Frontal cortex (tissue), 2 donors: ENCODE measurements around the genes IGFBP4 and SMARCE1.

DNA sequence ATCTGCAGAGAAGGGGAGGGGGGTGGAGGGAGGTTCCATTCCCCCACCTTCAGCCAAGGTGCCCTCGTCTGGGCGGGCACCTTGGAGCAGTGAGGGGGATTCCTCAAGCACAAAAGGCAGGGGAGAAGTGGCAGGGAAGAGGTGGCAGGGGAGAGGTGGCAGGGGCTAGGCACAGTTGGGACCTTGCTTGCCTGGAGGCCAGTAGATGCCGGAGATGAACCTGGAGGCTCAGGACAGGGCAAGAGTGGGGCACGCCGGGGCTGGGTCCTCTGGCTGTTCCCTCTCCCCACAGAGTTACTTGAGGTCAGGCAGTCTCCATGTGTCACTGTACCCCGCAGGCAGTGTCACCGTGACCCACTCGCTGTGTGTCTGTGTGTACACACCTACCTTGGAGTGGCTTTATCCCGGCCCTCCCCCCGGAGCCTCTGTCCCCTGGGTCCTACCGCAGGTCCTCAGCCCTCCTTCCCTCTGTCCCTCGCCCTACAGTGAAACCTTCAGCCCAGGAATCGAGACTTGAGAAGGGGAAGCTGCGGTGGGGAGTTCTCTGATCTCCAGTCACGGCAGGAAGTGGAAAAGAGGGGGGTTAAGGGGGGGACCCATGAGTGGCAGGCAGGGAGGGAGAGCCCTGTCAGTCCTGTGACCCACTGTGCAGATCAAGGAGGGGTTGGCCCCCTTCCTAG lies 13.3 kb downstream of the RARA start:
- RAMPAGE, long total RNA = no peak

DNA sequence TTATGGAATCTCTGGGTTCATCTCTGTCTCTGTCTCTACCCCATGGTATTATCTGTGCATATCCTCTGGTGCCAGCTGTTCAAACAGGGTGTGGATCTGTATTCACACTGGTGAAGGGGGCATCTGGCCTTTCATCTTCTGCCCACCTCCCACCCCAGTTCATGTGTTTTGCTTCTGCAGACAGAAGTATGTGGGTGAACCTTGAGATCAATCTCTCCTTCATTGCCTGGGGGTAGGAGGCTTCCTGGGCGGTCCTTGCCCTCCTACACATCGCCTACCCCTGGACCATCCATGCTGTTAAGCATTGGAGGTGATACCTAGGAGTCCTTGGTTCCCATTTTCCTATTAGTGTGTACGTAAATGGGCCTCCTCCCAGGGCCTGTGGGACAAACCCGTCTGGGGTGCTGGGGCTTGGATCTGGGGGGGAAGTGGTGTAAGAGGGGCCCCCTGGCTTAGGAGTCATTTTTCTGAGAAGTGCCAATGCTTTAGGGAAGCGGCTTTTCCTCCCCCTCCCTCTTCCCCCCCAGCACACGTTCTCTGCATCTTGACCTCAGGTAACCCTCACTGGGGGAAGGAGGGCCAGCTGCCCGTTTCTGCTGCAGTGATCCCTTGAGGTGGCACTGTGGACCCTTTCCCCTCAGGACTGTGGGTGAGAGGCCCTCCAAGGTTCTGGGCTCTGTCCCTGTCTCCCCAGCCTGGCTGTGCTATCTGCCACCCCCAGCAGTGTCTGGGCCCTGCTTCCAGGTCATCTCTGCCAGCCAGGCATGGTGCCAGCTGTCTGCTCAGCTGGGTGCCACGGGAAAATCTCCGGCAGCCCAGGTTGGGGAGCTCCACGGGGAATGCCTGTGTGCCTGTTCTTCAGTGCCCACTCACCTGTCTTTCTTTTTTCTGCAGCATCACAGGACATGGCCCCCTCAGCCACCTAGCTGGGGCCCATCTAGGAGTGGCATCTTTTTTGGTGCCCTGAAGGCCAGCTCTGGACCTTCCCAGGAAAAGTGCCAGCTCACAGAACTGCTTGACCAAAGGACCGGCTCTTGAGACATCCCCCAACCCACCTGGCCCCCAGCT lies 21.3 kb downstream of the RARA start:
- RAMPAGE, long total RNA = no peak

- RAMPAGE, long total RNA = no peak
Observed at GRCh38 chr17:40331156-40331758, 22.3 kb downstream of the RARA start.

DNA sequence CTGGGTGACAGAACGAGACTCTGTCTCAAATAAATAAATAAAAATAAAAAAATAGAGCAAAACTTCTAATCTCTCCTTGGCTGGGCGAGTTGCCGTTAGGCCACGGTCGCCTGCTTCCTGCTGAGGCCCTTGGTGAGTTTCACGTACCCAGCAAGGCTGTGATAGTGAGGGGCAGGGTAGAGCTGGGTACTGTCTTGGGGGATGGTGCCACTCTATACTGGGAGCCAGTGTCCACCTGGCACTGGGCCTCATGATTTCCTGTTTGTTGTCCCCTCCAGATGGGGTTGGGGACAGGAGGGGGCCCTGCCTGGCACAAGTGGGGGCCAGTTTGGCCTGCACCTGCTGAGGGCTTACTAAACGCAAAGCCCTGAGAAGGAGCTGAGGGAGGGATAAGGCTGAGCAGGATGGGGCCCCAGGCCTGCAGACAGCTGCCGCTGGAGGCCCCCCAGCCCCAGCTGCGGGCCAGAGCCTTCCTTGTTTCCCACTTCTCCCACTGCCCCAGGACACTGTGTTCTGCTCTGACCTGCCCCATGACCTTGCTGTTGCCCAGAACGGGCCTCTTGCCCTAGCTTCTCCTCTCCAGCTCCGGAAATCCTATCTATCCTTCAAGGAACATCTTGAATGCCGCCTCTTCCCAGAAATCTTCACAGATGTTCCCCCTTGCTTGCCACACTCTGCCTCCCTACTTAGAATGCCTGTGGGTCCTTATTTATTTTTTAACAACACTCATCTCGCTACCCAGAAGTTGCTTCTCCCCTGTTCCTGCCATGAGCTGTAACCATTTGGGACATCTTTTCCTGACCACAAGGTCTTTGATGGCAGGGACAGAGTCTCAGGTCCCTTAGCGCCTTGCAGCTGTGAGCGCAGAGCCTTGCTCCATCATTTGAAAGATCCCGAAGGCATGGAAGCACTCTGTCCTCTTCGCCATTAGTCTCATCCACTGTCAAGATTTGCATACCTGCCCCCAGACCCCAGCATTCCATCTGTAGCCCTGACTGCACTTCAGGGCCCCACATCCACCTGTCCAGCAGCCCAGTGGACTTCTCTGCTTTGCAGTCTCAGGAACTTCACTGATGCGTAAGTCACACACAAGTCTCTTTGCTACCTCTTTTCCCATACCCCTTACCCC lies 25.2 kb downstream of the GJD3 start:
- RAMPAGE, long total RNA = no peak

- RAMPAGE, long total RNA = no peak
Observed at GRCh38 chr17:40443100-40444113, at the start of gene IGFBP4. Gene IGFBP4 (plus strand): TSS chr17:40443450.

GRCh38 chr17:40460405-40461083 lies 17.3 kb downstream of the IGFBP4 start:
- RAMPAGE, long total RNA = no peak

GRCh38 chr17:40497456-40498132 lies 3.8 kb downstream of the TNS4 start:
- RAMPAGE, long total RNA = no peak

DNA sequence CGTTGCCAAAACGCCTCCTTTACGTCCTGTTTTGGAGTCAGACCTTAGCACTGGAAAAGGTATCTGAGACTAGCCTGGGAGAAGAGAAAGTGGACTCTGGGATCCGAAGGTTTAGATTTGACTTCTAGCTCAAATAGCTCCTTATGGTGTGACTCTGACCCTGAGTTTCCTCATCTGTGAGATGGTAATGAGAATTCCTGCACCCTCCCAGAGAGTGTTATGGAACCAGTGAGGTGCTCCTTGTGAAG lies 3.4 kb downstream of the TNS4 start:
- RAMPAGE, long total RNA = no peak

DNA sequence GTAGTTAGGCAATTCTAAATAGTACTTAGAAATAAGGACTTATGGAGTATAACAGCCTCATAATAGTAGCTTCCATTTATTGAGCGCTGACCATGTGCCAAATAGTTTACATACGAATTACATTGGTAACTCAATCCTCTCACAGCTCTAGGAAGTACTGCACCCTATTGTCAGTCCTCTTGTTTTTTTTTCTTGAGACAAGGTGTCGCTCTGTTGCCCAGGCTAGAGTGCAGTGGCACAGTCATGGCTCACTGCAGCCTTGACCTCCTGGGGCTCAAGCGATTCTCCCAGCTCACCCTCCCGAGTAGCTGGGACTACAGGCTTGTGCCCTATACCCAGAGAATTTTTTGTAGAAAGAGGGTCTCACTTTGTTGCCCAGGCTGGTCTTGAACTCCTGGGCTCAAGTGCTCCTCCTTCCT lies 3.0 kb downstream of the TNS4 start:
- RAMPAGE, long total RNA = no peak

DNA sequence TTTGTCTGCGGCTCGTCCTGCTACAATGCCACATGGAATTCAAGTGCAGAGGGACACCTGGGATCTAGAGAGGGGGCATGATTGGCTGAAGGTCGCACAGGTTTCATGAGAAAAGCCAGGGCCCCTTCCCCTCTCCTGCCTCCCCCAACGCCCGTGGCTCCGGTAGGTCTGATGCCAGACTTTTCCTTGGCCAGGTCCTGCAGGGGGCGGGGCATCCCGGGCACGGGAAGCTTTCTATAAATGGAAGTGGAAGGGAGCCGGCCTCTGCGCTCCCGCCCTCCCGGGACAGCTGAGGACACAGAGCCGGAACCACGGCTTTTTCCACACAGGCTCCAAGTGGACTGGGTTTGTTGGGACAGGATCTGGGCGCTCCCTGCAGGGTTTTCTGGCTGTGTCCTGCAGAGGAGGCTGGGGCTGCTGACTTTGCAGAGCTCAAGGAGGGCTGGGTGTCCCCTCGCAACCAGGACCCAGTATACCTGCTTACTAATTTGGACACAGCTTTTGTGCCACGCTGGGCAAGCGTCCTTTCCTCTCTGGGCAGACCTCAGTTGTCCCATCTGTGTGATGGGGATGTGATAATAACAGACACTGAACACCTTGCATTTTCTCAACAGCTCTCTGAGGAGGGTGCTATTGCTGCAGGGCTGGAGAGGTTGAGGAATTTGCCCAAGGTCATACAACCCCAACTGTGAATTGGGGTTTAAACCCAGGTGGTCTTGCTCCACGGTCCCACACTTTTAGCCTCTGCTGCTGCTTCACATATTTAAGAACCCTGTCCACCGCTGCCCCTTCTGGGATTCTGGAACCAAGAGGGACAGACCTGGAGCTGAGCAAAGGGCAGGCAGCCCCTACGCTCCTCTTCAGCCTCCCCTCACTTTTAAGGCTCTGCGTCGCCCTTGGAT lies 1.7 kb downstream of the TNS4 start:
- RAMPAGE, long total RNA = no peak

- RAMPAGE, long total RNA = no peak
Observed at GRCh38 chr17:40550636-40551081, 14.6 kb downstream of the CCR7 start.

GRCh38 chr17:40553354-40554182 lies 11.7 kb downstream of the CCR7 start:
- RAMPAGE, long total RNA = no peak

DNA sequence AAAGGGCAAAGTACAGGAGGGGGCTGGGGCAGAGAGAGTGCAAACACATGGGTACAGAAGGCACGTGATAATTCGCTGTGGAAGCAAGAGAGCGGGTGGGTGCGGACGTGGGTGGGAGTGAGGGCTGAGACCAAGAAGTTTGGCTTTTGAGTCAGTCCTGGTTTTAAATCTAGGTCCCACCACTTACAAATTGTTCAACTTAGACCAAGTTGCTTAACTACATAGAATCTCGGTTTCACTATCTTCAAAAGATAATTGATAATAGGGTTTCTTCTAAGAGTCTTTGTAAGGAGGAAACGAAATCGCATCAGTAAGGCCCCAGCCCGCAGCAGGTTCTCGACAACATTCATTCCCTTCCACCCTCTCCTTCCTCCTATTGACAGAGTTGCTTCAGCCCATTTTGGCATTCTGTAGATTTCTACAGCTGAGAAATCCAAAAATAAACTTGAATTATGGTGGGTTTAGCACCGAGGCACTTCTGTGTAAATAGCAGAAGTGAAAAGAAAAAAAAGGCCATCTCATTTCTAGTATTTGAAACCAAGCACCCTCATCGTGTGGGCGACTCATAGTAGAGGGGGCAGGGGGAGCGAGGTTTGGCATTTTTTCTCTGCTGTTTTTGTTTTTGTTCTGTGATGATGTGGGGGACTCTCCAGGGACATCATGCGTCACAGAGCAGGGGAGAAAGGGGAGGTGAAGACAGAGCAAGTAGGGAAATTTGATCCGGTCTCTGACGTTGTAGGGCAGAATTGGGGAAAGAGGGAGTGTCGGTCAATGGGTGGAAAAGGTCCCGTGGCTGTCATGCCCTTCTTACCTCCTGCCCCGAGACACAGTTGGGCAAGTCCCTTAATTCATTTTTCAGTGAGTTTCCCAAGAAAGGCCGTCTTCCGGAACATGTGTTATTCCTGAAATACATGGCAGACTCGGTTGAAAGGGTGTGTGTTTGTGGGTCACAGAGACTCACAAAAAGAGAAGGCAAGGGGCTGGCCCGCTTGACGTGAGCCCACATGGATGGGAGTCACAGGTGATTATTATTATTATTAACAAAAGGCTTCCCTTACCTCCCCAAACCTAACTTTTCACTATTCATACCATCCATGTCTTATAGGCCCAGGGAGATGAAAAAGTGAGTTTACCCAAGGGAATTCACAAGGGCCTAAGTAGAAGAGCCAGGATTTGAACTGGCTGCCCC lies 33.8 kb upstream of the CCR7 start:
- RAMPAGE, long total RNA = no peak

DNA sequence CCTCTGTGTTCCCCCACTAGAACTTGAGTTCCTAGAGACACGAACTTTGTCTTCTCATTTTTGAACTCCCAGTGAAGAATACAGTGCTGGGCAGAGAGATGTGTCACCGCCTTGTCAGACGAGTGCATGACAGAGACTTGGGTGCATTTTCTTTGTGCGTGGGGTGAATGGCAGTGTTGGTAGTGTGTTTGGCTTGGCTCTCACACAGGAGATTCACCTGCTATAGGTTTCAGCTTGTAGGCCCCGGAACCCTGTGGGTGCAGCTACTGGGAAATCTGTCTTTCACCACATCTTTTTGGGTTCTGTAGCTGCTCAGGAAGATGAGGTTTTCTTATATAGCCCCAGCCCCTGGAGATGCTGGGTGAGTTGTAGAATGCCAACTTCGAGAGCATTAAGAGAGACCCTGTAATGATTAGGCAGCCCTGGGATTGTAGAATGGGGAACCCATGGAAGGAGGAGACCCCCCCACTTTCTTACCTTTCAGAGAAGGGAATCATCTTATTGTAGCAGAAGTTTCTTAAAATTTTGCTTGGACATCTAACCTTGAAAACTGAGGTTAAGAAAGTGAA lies 40.2 kb upstream of the CCR7 start:
- RAMPAGE, long total RNA = no peak

DNA sequence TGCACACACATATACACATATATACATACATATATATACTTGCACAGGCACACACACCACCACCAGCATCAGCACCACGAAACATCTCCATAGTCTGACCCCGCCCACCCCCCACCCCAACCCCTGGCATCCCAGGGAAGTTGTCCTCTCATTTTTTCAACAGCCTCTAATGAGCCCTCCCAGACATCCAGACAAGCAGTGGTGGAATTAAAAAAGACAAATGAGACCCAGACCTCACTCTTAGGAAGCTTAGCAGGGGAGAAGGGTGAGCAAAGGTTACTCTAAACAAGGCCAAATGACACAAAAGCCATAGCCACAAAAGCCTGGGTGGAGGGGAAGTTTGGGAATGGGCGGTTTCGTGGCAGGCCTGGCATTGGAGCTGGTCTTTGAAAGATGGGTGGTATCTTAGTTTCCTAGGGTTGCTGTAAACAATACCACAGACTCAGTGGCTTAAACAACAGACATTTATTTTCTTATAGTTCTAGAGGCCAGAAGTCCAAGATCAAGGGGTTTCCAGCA lies 39.1 kb downstream of the SMARCE1 start:
- RAMPAGE, long total RNA = no peak

- RAMPAGE, long total RNA = no peak
Observed at GRCh38 chr17:40612454-40613443, 34.9 kb downstream of the SMARCE1 start.

DNA sequence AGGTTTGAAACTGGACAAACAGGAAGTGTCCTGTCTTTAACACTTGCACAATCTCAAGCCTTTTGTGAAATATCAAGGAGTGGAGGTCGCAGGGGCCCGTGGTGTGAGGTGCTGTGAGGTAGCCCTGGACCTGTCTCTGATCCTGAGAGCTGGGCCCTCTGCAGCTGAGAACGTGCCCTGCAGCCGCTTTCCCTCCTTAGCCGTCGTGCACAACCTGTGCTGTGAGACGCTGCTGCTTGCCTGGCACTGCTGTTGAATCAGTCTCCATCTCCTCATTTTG lies 29.9 kb downstream of the SMARCE1 start:
- RAMPAGE, long total RNA = no peak

DNA sequence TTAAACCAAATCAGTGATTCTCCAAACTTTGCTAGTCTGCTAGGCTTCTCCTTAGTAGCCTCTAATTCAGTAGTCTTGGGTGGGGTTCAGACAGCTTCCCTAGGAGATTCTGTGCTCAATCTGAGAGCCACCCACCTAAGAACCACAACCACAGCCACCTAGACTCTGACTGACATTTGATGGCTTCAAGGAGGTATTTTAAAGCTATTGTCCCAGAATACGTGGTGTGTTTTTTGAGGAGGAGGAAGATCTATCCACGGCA lies 25.2 kb downstream of the SMARCE1 start:
- RAMPAGE, long total RNA = no peak

DNA sequence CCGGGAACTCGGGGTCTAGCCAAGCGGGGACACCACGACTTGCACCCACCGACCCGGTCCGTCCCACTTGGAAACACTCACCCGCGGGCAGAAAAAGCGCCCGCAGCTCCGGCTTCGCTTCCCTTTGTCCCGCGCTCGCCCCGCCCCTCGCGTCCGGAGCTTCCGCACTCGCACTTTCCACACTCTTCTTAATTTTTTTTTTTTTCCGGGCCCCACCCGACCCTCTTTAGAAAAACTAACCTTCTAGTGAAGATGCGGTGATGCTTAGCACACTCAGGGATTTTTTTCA lies at the start of gene SMARCE1:
Gene SMARCE1 (minus strand): TSS at position 127 of the 289 bp plus-strand sequence.
- RAMPAGE, long total RNA = start-site peak on the minus strand centred at position 138 of the sequence, 28 bp wide, 785 and 434 reads in 2 replicates

GRCh38 chr17:40900521-40901369 lies 15.7 kb upstream of the KRT20 start:
- RAMPAGE, long total RNA = no peak